Measurements from ENCODE around the genes PTX3, VEPH1, OTOL1 and SLITRK3.

GRCh38 chr3:157436469-157437110 lies at the start of gene PTX3:
TSS of gene PTX3 (plus strand) at chr3:157436850.
- RRBS, result no CpG with 5 or more reads among the region's 13 CpGs

GRCh38 chr3:157503094-157503879 lies at the start of gene VEPH1:
TSS of gene VEPH1 (minus strand) at chr3:157503416.
- RRBS, result no CpG with 5 or more reads among the region's 6 CpGs

- RRBS, result no CpG with 5 or more reads among the region's 2 CpGs
These were observed 33.3 kb upstream of the MFSD1 start for GRCh38 chr3:158768680-158768889.

DNA sequence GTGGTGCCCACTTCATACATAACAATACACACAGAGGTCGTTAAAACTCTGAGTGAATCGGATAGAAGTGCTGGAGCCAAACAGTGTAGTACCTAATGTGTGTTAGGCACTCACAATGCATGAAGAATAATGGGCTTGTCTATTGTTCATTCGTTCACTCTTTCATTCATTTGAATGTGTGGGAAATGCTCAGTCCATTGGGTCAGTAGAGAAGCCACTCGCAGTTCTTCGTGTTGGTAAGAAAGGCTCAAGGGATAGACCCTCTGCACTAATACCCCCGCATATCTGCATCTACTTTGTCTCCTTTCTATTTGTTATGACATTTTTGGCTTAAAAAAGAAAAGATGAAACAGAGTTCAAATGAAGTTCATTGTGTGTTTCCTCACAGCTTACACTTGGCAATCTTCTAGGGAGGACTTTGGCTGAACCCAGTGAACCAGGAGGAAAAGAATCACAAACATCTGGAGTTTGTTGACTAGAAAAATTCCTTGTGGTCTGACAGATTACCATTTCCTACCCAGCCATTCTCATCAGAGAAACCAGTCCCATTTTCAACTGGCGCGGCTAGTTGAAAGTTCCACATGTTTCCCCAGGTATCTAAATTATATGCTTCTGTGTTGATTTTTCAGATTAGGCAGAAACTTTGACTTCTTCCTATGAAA lies 32.8 kb upstream of the MFSD1 start:
- RRBS, result no CpG with 5 or more reads among the region's 8 CpGs

- RRBS, result no CpG with 5 or more reads among the region's 2 CpGs
These were observed 100.7 kb downstream of the IQCJ start for GRCh38 chr3:159169653-159170322.

GRCh38 chr3:159560218-159560747 lies 287.2 kb downstream of the IQCJ-SCHIP1 start:
- RRBS, result no CpG with 5 or more reads among the region's 5 CpGs

DNA sequence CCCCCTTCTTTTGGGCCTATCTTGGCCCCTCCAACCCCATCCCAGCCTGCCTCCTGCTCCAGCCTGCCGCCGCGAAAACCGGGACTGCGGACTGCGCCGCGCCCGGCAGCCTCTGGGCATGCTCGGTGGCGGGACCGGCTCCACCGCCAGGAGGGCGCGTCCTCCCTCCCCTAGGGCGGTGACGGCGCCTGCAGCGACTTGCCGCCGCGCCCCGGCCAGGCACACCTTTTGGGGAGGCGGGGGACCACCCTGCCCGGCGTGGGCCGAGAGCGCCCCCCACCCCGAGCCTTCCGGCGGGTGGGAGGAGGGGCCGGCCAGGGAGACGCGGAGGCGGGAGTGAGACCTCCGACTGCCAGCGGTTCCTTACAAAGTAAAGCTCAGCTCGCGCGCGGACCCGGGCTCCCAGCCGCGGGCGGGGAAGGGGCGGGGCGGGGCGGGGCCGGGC lies 461.7 kb upstream of the C3orf80 start:
- RRBS, result 2% methylated on average over 34 of the region's 49 CpGs

- RRBS, result no CpG with 5 or more reads among the region's 4 CpGs
These were observed 401.1 kb upstream of the C3orf80 start for GRCh38 chr3:159824022-159824641.

GRCh38 chr3:159852654-159853791 lies 372.2 kb upstream of the C3orf80 start:
- RRBS, result 9% methylated on average over 4 of the region's 12 CpGs

DNA sequence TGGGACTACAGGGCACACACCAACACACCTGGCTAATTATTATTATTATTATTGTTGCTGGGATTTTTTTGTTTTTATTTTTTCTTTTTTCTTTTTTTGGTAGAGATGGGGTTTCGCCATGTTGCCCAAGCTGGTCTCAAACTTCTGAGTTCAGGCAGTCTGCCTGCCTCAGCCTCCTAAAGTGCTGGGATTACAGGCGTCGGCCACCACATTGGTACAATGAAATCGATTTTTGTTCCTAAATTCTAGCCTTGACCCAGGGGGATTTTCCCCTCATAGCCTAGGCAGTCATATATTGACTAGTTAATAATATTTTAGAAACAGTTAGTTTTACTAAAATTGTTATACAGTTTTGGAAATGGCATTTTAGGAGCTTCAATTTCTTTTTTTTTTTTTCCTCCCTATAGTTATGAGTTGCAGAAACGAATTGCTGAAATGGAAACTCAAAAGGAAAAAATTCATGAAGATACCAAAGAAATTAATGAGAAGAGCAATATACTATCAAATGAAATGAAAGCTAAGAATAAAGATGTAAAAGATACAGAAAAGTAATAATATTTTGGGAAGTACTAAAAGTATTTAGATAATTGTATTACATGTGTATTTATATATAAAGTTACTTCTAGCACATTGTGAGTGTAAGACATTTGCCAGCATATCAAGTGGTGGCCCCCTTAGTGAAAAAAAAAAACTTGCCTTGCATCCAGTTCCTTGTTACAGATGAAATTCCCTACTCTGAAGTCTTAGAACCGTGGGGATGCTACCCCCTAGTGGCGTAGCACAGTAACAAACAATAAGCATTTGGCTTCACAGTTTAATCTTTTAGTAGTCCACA lies 13.8 kb downstream of the SMC4 start:
- RRBS, result no CpG with 5 or more reads among the region's 7 CpGs

DNA sequence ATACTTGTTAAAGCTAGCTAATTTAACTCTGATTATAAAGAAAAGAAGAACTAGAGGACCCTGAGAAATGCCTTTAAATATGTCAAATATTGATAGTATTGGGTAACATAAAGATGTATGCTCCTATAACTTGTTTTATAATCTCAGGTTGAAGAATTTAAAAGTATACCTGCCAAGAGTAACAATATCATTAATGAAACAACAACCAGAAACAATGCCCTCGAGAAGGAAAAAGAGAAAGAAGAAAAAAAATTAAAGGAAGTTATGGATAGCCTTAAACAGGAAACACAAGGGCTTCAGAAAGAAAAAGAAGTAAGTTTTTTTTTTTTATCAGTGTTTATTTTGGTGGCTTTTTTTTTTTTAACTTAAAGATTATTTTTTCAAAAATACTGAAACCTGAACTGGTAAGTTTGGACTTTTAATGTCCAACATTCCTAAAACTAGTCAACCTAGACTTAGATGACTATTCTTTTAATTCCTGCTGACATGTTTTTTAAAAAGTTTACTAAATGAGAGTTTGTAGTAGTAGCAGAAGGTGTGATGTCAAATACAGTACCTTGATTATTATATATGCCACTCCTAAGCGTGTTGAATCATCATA lies 16.8 kb downstream of the SMC4 start:
- RRBS, result no CpG with 5 or more reads among the region's 2 CpGs

- RRBS, result no CpG with 5 or more reads among the region's 8 CpGs
These were observed 23.9 kb downstream of the SMC4 start for GRCh38 chr3:160423214-160423926.

- RRBS, result no CpG with 5 or more reads among the region's 9 CpGs
These were observed 22.0 kb downstream of the TRIM59 start for GRCh38 chr3:160427400-160428117.

- RRBS, result no CpG with 5 or more reads among the region's 2 CpGs
These were observed 50.1 kb upstream of the NMD3 start for GRCh38 chr3:161171050-161171455.

GRCh38 chr3:161229000-161229483 lies 7.9 kb downstream of the NMD3 start:
- RRBS, result no CpG with 5 or more reads among the region's 2 CpGs

DNA sequence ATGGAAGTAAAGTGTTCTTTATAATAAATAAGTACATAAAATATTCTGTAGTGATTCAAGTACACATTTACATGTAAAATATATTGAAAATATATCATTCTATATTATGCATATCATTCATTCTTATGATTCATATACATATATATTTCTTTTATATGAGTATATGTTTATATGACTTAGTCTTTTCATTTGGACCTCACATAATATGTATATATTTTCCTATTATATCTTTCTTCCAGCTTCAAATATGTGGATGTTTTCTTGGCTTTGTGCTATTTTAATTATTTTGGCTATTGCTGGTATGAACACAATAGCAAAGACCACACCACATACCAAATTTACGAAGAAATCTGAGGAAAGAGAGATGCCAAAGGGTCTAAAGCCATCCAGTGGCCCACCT lies at the start of gene OTOL1:
OTOL1 (plus strand) TSS at position 248 of the 400 bp plus-strand sequence.
- RRBS, result no CpG with 5 or more reads among the region's 1 CpG

DNA sequence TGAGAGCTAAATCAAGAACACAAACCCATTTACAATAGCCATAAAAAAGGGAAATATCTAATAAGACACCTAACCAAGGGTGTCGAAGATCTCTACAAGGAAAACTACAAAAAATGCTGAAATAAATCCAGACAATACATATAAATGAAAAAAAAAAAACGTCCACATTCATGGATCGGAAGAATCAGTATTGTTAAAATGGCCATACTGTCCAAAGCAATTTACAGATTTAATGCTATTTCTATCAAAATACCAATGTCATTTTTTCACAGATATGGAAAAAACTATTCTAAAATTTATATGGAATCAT lies 881.0 kb downstream of the SI start:
- RRBS, result no CpG with 5 or more reads among the region's 3 CpGs

GRCh38 chr3:165195664-165196520 lies at the start of gene SLITRK3:
TSS of gene SLITRK3 (minus strand) at chr3:165196384.
- RRBS, result no CpG with 5 or more reads among the region's 41 CpGs

DNA sequence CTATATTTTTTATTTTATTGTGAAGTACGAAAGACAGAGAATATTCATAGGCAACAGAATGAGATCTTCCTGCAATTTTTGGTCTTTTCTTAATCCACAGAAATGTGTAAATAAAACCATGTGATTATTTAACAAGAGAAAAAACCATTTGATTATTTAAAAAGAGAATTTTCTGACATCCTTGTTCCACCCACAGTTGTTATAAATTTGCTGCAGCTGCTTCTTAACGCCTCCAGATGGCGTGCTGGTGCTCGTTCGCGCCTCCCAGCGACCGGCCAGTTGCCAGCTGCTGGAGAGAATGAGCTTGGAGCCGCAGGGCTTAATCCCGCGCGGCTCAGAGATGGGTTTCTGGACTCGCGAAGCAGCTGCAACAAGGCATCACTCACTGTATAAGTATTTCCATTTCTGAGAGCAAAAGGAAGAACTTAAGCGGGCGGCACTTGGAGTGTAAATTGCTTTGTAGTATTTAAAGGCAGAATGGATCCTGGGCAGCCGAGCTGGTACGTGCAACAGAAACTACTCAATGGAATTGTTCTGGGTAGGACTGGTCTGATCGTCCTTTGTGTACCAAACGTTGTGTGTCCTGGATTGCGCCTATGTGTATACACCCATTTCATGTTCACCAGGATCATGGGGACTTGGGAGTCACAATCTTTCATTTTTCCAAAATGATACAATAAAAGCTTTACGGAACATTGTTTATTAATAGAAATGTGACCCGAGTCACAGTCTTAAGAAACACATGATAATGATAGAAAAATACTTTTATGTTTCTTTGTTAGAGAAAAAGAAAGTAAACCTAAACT lies 10.7 kb upstream of the SLITRK3 start:
- RRBS, result no CpG with 5 or more reads among the region's 23 CpGs

All from epithelial cell of prostate (primary cell).